UCH-1 (cell line): ENCODE measurements around a stretch of chr10.

DNA sequence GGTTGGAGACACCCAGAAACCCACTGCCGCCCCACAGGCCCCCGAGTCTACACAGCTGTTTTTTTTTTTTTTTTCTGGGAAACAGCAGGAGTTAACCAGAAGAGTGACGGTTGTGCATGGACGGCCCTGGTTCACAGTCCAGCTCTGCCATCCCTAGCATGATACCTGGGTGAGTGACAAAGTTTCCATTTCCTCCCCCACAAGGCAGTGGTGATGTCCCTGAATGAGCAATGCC lies 154.5 kb upstream of the GDF10 start:
- RRBS: no CpG with 5 or more reads among the region's 4 CpGs

- RRBS: no CpG with 5 or more reads among the region's 13 CpGs
Observed at GRCh38 chr10:47183311-47184114, 116.5 kb upstream of the GDF10 start.

GRCh38 chr10:48318293-48319150 lies 12.0 kb downstream of the MAPK8 start:
- RRBS: no CpG with 5 or more reads among the region's 5 CpGs

DNA sequence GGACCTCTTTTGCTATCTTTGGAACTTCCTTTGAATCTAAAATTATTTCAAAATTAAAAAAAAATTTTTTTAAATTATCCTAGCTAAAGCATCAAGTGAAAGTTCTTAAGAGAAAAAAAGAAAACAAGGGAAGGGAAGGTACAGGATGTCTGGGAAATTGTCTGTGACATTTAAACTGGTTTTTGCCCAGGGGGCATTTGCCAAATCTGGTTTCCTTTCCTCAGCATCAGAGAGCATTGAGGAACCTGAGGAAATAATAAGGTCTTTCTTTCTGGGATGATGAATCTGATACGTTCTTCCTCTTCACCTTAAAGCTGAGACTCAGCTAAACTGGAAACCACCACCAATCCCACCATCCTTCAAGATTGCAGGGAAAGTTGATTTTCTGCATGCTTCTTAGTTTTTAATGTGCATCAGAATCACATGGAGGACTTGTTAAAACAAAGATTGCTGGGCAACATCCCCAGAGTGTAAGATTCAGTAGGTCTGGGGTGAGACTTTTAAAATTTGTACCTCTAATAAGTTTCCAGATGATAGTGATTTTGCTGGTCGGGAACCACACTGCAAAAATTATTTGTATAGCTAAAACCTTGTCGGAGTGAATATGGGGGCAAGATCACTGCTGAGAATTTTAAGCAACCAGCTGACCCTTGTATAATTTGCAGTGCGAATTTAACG lies 47.8 kb downstream of the MAPK8 start:
- RRBS: no CpG with 5 or more reads among the region's 5 CpGs

DNA sequence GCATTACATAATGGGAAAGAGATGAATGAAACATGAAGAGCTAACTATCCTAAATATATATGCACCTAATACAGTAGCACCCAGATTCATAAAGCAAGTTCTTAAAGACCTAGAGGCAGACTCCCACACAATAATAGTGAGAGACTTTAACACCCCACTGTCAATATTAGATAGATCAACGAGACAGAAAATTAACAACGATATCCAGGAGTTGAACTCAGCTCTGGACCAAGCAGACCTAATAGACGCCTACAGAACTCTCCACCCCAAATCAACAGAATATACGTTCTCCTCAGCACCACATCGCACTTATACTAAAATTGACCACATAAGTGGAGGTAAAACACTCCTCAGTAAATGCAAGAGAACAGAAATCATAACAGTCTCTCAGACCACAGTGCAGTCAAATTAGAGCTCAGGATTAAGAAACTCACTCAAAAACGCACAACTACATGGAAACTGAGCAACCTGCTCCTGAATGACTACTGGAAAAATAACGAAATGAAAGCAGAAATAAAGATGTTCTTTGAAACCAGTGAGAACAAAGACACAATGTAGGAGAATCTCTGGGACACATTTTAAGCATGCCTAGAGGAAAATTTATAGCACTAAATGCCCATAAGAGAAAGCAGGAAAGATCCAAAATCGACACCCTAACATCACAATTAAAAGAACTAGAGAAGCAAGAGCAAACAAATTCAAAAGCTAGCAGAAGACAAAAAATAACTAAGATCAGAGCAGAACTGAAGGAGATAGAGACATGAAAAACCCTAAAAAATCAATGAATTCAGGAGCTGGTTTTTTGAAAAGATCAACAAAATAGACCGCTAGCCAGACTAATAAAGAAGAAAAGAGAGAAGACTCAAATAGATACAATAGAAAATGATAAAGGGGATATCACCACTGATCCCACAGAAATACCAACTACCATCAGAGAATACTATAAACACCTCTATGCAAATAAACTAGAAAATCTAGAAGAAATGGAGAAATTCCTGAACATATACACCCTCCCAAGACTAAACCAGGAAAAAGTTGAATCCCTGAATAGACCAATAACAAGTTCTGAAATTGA lies 67.5 kb downstream of the MAPK8 start:
- RRBS: no CpG with 5 or more reads among the region's 9 CpGs

DNA sequence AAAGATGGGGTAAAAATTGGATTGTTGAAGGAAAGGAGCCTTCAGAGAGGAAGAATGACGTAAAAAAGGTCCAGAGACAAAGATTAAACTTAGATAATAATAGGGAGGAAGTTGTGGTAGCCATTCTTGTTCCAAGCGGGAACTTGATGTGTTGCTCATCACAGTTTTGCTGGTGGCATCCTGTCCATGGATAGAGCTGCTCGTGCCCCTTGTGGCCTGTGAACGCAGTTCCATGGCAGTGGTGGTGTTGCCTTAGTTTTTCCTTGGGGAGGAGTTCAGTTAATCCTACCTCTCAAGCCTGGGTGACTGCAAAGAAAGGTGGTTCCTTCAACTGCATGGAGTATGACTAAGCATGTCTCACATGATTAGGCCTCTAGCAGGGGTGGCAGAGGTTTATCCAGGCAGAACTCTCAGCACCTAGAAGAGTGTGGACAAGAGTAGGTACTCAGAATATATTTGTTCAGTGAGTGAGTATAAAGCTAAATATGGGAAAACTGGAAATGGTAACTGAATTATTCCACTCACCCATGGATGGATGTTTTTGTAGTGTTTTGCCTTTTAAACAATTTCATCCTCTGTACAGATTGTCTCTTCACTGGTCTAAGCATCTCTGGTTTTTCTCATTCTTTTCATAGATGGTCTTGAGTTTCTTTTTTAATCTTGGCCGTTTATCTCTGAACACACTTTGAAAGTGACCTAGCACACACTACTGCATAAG lies 99.8 kb downstream of the MAPK8 start:
- RRBS: no CpG with 5 or more reads among the region's 5 CpGs

- RRBS: no CpG with 5 or more reads among the region's 1 CpG
Observed at GRCh38 chr10:48431913-48432344, 125.5 kb downstream of the MAPK8 start.

- RRBS: no CpG with 5 or more reads among the region's 13 CpGs
Observed at GRCh38 chr10:48439457-48440216, 133.2 kb downstream of the MAPK8 start.

DNA sequence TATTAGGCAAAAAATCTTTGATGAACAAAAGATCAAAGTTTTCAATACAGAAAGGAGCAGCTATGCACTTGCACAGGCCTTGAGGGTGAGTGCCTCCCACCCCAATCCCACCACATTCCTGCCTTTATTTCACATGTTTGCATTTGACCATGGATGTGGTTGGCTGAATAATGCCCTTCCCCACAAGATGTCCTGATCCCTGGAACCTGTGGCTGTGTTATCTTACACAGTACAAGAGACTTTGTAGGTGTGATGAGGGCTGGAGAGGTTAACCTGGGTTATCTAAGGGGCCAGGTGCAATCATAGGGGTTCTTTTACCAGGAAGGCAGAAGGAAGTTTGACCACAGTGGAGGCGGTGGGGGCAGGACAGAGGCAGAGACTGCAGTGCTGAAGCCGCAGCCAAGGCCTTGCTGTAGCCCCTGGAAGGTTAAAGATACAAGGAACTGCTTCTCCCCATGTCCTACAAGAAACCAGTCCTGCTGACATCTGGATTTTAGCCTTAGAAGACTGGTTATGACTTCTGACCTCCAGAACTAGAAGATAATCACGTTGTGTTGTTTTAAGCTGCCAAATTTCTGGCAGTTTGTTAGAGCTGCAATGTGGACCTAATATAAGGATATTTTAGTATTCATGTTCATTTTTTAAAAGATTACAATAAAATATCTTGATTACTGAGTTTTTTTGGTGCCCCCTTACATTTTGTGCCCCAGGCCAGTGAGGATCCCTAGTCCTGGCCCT lies 136.7 kb downstream of the ARHGAP22 start:
- RRBS: no CpG with 5 or more reads among the region's 3 CpGs

DNA sequence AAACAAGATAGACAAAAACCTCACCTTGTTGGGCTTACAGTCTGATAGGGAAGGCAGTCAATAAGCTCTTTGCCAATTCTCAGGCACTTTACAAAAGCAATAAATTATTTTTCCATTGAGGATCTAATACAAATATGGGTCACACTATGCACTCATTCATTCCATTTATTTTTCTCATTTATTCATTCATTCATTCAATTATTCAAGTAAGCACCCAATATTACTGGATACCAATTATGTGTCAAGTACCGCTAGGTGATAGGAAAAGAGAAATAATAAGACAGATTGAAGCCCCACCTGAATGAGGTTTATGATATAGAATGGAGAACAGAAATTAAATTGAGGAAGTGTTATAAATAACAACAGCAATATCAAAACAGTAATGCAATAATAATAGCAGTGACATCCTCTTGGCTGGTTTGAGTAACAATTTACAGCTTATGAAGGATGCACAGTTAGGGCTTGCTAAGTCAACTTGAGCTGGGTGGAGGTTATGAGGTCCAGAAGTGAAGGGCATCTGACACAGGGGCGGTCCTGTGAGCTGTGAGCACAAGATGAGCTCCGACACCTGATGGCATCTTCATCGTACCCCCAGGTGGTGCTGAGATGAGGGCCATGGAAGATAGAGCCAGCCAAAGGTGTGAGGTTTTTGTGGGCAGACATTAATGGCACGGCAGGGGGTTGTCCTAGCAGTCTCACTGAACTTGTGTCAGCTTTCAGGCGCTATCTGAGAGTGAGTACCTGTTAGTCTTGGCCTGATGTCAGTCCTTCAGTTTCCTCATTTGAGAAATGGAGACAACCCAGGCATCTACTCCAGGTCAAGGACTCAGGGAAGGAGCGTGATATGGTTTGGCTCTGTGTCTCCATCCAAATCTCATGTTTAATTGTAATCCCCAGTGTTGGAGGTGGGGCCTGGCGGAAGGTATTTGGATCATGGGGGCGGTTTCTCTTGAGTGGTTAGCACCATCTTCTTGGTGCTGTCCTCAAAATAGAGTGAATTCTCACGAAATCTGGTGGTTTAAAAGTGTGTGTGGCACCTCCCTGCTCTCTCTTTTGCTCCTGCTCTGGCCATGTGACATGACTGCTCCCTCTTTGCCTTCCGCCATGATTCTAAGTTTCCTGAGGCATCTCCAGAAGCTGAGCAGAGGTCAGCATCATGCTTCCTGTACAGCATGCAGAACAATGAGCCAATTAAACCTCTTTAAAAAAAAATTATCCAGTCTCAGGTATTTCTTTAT lies 30.4 kb downstream of the ARHGAP22 start:
- RRBS: no CpG with 5 or more reads among the region's 11 CpGs

GRCh38 chr10:48671395-48671861 lies 13.2 kb upstream of the WDFY4 start:
- RRBS: no CpG with 5 or more reads among the region's 23 CpGs

DNA sequence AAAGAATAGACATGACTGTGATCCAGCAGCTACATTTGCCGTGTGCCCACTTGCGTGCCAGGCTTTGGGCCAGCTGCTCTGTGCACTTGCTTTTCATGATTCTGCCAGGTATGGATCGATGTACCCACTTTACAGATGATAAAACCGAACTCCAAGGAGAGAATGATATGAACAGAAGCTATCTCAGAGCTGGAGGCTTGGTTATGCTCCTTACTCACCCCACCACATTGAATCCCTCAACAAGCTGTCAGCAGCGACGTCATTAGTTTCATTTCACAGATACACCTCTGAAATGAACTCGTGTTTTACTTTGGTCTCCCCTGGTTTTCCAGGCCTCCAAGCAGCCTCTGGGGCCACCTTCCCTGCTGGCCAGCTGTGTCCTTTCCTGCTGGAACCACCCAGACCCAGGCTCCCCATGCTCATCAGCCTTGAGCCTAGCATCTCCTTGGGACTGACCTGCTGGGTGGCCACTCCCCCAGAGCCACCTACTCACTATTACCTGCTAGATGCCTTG lies 11.9 kb upstream of the WDFY4 start:
- RRBS: no CpG with 5 or more reads among the region's 7 CpGs

- RRBS: no CpG with 5 or more reads among the region's 3 CpGs
Observed at GRCh38 chr10:49007991-49008399, 68.4 kb upstream of the LRRC18 start.

DNA sequence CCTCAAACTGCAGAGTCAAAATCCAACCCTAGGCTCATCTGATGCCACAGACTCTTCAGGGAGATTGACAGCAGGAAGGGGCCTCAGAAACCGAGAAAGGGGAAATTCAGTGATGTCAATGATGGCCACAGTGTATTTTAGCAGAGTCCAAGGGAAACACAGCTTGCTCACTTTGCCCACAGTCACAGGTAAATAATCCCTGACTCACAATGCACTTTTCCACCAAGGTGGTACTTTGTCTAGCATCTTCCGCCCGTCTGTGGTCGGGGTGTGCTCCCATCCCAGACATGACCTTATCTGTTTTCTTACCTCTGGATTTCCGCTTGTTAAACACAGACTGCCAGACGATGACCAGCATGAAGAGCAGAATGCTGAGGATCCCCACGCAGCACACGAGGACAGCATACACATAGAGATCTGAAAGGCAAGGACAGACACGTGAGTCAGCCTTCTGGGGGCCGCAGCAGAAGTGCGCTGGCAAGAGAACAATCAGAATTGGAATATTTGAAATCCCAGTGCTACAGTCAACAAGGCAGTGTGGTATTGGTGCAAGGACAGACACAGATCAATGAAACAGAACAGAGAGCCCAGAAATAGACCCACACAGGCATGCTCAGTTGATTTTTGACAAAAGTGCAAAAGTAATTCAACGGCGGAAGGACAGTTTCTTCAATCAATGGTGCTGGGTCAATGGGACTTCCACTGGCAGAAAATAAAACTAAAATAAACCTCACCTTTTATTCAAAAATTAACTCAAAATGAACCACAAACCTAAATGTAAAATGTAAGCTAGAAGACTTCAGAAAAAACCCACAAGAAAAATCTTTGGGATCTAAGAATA lies 38.2 kb downstream of the VSTM4 start:
- RRBS: no CpG with 5 or more reads among the region's 13 CpGs

- RRBS: no CpG with 5 or more reads among the region's 5 CpGs
Observed at GRCh38 chr10:49094906-49095268, 20.4 kb downstream of the VSTM4 start.

- RRBS: no CpG with 5 or more reads among the region's 5 CpGs
Observed at GRCh38 chr10:49300436-49300944, 1.5 kb downstream of the C10orf71 start.

DNA sequence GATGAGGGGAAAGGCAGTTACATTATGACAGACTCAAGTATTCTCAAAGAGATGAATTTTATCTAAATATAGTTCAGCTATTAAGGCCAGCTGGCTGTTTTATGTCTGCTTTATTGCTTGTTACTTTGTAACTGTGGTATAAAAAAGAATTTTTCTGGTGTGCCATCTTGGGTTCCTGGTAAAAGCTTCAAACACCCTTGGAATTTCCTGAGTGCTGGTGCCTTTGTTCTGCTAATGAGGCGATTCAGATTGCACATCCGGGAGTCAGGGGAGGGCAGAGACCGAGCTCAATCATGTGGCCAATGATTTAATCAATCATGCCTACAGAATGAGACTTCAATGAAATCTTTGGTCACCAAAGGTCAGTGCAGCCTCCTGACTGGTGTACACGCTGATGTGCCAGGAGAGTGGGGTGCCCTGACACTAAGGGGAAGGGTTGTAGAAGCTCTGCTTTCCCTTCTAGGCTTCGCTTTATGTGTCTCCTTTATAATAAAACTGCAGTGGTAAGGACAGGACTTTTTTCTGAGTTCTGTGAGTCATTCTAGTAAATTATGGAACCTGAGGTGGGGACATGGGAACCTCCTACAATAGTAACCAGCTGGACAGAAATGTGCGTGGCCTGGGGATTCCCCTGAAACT lies 69.3 kb upstream of the OGDHL start:
- RRBS: no CpG with 5 or more reads among the region's 6 CpGs

GRCh38 chr10:50325215-50326082 lies 74.1 kb upstream of the ASAH2 start:
- RRBS: no CpG with 5 or more reads among the region's 6 CpGs

DNA sequence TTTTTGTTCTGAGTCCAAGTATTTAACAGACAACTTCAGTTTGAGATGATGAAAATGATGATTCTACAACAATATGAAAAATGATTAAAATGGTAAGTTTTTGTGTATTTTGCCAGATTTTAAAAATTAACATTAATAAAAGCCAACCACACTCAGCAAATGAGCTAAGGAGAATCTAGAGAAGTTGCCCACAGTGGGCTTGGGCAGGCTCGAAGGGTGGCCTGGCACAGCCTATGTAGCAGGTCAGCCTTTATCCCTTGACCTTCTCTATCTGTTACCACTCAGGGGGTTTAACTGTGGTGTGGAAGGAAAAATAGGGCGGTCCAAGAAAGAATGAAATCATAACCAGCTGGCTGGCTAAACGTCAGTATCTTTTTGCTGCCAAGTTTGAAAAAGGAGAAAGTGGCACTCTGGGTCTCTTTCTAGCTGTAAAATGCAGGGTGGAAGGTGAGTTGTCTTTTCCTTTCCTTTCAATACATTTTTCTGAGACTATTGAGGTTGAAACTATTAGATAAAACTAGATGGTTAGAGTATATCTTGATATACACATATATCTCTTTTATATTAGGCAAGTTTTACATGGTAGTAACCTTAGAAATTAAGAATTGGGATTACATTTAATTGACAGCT lies 130.3 kb upstream of the ASAH2 start:
- RRBS: no CpG with 5 or more reads among the region's 3 CpGs